ENCODE results near the genes MEGF6, TPRG1L, TP73, RNF207 and PLEKHG5.

DNA sequence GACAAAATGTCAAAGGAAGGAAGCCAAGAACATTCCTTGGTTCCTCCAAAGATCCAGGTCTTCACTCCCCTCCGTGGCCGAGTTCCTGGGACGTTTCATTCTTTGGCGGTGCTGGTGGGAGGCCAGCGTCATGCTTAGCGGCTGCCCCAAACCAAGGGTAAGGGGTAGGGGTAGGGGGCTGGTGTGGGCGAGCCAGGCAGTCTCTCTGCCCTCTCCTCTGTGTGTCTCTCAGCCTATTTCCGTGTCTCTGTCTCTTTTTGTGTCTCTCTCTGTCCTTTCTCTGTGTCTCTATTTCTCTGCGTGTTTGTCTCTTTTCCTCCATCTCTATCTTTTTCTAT is 49.4 kb downstream of the MEGF6 start:
- RRBS, result no CpG with 5 or more reads among the region's 9 CpGs

DNA sequence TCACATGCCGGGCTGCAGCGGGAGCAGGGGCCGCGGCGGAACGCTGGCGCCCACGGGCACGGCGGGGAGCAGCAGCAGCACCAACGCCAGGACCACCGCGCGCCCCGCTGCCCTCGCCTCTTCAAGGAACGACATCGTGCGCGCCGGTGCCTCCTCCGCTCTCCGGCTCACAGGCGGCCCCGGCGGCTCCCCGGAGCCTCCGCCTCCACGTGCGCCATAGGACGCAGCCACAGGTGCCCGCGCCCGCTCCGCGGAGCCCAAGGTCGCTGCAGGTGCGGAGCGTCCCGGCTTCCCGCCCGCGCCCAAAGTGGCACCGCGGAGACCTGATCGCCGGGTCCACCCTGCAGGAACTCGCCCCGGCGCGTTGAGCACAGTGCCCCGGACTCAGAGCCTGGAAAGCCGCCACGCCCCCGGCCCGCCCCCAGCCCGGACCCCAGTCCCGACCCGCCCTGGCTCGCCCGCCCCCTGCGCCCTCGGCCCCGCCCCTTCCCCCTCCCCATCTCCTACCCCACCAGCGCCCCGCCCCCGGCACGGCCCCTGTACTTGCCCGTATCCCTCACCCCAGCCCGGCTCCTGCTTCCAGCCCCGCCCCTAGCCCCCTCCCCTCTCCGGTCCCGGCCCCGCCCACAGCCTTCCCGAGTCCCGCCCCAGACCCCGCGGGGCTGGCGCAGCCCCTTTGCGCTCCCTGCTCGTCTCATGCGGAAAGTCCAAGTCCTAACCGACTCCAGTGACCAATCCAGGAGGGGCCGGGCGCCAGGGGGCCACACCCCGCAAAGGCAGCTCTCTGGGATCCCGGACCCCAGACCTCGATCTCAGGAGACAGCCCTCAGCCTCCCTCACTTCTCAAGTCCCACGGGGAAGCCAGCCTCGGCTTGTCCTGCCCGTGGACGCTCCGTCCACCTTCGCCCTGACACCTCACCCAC is at the start of gene MEGF6:
Gene MEGF6 (minus strand): TSS at position 375 of the 923 bp plus-strand sequence.
- RRBS, result 3% methylated on average over 41 of the region's 94 CpGs

GRCh38 chr1:3624860-3626046 is at the start of gene TPRG1L:
TSS of gene TPRG1L (plus strand) at chr1:3625015.
- RRBS, result 2% methylated on average over 64 of the region's 116 CpGs

DNA sequence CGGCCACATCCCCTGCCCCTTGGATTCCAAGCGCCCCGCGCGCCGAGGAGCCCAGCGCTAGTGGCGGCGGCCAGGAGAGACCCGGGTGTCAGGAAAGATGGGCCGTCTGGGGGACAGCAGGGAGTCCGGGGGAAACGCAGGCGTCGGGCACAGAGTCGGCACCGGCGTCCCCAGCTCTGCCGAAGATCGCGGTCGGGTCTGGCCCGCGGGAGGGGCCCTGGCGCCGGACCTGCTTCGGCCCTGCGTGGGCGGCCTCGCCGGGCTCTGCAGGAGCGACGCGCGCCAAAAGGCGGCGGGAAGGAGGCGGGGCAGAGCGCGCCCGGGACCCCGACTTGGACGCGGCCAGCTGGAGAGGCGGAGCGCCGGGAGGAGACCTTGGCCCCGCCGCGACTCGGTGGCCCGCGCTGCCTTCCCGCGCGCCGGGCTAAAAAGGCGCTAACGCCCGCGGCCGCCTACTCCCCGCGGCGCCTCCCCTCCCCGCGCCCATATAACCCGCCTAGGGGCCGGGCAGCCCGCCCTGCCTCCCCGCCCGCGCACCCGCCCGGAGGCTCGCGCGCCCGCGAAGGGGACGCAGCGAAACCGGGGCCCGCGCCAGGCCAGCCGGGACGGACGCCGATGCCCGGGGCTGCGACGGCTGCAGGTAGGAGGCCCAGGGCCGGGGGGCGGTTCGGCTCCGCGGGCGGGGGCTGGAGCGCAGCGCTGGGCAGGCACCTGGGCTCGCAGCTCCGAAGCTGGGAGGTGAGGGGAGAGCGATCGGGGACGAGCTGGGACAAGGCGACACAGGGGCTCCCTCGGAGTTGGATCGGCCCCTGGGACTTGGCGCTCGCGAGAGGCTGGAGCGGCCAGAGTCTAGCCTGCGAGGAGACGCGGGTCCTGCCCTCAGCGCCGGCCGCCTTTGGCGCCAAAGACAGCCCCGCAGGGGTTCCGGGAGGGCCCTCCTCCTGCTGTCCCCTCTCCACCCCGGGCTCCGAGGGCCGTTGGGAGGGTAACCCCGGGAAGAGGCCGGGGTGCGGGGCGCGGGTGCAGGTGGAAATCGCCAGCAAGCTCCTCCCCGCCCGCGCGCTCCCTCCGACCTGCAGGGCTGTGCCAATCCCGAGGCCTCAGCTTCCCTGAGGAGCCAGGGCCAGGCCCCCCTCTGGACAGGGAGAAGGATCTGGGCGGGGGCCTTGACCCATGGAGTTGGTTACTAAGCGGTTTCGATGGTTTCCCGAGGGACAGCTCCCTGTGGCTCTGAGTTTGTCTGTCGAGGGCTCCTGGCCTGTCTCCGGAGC is at the start of gene TP73:
Gene TP73 (plus strand): TSS at position 515 of the 1,271 bp plus-strand sequence.
- RRBS, result 2% methylated on average over 67 of the region's 142 CpGs

DNA sequence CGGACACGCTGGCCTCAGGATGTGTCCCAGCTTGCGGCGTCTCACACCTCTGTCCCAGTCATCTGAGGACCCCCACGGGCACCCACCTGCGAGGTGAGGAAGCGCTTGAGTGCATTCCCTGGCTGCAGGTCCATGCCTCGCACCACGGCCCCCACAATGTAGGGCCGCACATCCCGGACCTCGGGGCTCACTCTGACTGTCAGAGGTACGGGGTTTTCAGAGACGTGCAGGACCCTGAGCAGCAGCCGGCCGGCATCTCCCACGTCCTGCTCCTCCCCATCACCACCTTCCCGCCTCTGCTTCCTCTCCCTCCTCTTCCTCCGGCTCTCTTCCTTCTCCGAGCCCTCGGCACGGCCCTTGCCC is 9.6 kb downstream of the LRRC47 start:
- RRBS, result 93% methylated on average over 9 of the region's 22 CpGs

DNA sequence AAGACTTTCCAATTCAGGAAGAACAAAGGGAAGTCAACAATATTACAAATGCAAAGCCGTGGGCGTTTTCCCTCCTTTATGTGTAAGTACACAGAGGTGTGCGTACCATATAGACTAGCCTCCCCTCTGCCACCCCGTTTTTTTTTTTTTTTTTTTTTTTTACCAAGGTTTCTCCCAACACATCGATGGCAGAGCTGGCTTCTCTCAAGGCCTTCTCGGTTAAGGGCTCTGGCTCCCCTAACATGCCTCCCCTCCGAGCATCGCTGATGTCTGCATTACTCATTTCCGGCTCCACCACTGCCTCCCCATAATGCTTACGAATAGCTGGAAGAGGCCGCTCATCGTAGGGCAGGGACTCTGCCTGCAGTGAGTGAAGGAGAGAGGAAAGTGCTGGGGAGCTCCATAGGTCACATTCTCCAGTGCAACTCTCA is 20.7 kb downstream of the CEP104 start:
- RRBS, result no CpG with 5 or more reads among the region's 12 CpGs

- RRBS, result 32% methylated on average over 6 of the region's 24 CpGs
Measured at GRCh38 chr1:3858113-3858663, 912 bp downstream of the DFFB start.

DNA sequence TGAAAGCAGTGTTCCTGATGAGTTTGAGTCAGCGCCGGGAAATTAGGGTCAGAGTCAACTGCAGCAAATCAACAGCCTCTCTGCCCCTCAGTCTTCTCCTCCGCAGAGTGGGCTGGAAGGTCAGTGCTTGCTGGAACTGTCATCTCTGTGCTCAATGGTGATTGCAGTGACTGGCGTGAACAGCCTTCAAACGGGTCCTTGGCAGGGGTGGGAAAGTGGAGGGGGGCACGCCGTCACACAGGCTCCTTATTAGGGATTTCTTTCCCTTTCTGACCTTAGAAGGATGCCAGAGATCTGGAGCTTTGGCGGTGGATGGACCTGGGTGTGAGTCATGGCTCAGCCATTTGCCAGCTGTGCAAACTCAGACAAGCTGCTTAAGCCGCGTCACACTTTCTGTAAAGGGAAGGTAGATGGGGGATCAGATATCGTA is 48.1 kb upstream of the C1orf174 start:
- RRBS, result 2% methylated on average over 2 of the region's 11 CpGs

DNA sequence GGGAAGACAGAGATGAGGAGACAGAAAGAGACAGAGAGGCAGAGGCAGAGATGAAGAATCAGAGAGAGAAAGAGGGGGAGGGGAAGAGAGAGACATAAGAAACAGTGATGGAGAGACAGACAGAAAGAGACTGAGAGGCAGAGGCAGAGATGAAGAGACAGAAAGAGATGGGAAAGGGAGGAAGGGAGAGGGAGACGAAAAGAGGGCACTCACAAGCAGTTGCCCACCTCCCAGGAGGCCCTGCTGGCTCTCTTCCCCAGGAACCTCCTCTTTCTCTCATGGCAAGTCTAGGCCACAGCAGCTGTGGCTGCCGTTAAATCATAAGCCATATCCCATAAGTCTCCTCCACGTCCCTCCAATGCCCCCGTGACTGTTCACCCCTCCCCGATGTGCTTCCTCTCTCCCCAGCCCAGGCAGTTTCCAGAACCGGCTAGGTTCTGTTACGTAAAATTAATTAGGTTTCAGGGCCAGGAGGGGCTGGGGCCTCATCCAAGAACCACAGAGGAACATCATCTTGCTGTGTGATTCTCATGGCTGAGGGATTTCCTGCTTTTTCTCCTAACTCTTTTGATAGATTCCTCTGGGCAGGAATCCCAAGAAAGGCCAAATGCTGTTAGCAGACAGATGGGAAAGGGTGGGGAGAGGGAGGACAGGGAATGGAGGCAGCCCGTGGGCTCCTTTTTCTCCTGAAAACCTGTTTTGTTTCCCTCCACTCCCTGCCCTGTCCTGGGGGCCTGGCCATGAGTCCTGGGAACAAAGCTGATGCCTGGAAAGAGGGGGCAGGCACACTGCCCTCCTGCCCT is 141.8 kb upstream of the AJAP1 start:
- RRBS, result no CpG with 5 or more reads among the region's 8 CpGs

GRCh38 chr1:6001774-6002423 is 9.7 kb upstream of the NPHP4 start:
- RRBS, result no CpG with 5 or more reads among the region's 11 CpGs

DNA sequence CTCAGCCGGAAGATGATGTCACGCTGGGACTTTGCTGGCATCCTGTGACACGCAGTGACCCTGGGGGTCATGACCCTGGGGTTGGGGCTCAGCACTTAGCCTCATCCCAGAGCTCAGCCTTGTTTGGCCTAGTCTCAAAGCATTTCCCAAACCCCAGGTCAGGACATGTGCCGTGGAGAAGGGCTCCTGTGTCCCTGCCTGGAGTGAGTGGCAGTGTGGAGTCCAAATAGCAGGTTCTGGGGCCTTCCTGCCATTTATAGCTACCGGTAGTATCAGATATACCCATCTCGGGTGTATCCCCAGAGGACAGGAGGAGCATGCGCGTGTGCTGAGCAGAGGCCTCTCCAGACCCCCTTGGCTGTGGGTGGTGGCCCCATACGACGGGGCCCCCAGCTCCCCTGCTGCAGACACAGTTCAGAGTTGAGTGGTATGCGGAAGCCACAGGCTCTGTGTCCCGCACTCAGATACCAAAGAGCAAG is 377 bp upstream of the KCNAB2 start:
- RRBS, result no CpG with 5 or more reads among the region's 12 CpGs

DNA sequence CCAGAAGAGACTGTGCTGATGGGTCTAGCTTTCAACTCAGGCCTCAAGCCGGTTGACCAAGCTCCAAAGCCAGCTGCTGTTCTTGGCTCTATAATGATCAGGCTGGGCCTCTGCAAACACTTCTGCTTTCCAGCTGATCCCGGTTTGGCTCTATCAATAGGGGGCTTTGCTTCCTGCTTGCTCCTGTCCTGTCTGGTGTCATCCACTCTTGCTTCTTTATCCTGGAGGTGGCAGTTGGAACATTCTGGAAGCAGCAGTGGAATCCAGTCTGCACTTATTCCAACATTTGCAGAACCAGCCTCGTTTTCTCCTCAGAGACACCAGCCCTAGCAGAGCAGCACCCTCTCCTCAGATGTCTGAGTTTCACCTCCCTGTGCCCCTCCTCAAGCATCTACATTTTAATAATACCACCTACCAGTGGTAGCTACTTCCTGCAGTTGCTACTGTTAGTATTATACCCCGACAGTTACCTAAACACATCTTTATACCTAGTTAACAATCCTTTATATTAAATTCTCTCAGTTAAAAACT is 1.2 kb upstream of the RPL22 start:
- RRBS, result 75% methylated on average over 2 of the region's 4 CpGs

DNA sequence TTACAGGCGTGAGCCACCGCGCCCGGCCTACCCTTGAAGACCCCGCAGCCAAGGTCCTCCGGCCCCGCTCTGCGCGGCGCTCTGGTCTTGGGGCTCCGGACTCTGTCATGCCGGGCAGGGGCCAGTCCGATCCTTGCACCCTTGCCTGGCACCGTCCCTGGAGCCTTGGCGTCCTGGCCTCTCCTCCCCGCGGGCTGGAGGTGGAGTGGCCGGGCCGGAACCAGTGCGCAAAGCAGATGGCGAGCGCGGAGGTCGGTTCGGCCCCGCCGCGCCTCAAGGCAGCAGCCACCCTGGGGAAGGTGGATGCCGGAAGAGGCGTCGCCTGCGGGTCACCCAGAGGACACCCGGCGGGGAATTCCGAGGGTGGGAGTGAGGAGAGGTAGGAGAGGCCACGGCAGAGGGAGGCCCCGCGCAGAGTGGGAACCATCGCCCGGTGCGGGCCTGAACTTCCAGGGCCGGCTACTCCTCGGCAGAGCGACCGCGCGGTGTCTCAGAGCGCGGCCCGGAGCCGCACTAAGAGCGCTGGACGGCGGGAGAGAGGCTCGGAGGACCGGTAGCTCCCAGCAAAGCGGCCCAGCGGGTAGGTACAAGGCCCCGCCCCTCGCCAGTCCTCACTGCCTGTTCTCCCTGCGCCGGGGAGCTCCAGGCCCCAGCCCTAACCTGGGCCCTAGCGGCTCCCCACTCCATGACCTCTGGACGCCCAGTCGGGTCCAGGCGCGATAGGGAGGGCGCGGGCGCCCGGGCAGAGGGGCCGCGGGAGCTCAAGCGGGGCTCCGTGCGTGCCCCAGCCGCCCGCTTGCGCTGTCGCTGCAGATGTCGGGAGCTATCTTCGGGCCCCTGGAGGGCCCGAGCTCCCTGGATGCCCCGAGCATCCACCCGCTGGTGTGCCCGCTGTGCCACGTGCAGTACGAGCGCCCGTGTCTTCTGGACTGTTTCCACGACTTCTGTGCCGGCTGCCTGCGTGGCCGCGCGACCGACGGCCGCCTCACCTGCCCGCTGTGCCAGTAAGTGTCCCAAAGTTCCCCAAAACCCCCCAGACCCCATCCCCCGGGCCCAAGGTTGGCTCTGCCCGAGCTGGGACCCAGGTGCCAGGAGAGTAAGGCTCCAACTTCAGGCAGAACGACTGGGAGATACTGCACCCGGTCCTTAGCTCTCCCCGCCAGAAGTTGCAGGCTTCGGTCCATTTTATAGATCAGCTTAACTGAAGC is at the start of gene RNF207:
Gene RNF207 (plus strand): TSS at position 397 of the 1,208 bp plus-strand sequence.
- RRBS, result 28% methylated on average over 63 of the region's 106 CpGs

GRCh38 chr1:6240172-6240993 is 3.6 kb upstream of the HES3 start:
- RRBS, result 94% methylated on average over 3 of the region's 13 CpGs

GRCh38 chr1:6258538-6259127 is 2.3 kb downstream of the GPR153 start:
- RRBS, result no CpG with 5 or more reads among the region's 13 CpGs

- RRBS, result no CpG with 5 or more reads among the region's 7 CpGs
Measured at GRCh38 chr1:6282702-6283059, 21.8 kb upstream of the GPR153 start.

DNA sequence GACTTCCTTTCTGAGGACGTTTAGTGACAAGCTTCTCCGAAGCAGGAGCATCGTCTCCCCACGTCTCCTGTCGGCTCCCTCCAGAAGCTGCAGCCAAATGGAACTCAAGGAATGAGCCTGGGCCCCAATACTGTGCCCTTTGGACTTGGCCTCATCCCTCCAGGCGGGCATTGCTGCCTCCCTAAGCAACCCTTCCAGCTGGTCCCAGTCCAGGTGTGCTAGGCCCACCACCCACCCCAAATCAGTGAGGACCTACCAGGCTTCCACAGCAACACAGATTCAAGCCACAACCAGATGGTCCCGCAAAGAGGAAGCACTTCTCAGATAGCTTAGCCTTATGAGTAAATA is 33.0 kb downstream of the ACOT7 start:
- RRBS, result no CpG with 5 or more reads among the region's 7 CpGs

- RRBS, result 8% methylated on average over 2 of the region's 13 CpGs
Measured at GRCh38 chr1:6488906-6489516, 2.5 kb downstream of the PLEKHG5 start.

GRCh38 chr1:6491112-6492118 is at the start of gene PLEKHG5:
TSS of gene PLEKHG5 (minus strand) at chr1:6491667.
- RRBS, result no CpG with 5 or more reads among the region's 15 CpGs

DNA sequence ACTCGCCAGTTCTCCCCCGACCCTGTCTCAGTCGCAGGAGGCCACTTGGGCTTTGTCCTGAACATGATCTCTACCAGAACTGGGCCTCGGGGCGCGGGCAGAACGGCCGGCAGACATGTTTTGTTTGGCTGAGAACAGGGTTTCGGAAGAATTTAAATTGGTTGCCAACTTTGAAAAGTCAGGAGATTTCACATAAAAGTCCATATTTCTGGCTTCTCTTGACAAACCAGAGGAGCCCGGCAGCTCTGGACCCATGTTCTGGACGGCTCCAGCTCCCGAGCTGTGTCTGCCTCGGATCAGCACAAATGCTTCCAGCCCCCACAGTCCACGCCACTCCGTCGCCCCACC is 9.4 kb upstream of the PLEKHG5 start:
- RRBS, result 69% methylated on average over 3 of the region's 16 CpGs